HCT116 (cell line): ENCODE measurements around the genes B3GNT5 and THPO.

GRCh38 chr3:180870720-180871208, 41.7 kb upstream of the FXR1 start:
- RRBS: no CpG with 5 or more reads among the region's 5 CpGs

DNA sequence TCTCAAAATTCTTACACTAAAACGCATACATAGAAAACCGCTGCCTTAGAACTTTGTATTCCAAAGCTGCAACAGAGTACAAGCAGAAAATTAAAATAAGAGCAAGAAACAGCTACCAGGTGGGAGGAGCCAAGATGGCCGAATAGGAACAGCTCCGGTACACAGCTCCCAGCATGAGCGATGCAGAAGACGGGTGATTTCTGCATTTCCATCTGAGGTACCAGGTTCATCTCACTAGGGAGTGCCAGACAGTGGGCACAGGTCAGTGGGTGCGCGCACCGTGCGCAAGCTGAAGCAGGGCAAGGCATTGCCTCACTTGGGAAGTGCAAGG, 367.4 kb upstream of the ATP11B start:
- RRBS: no CpG with 5 or more reads among the region's 10 CpGs

DNA sequence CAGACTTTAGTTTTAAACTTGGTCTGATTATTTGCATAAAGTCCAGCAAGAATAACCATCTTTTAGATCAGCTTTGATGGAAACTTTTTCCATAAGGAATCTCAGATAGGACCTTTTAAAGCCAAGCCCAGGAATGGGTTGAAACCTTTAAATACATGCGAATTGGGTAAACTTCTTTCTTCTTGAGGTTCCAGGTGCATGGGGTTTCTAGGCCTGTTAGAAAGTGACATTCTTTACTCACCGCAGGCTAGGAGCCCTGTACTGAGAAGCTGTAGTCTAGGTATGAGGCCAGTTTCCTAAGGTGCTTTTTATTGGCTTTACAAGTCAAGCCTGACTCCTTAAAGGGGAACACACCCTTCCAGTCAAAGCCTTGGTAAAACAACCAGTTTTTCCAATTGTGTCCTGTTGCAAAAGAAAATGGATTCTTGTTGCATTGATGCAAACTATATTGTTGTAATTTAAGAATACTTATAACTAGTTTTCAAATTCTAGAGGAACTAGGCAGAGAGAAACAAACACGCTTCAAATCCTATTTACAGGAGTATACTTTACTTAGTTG, 76.1 kb upstream of the ATP11B start:
- RRBS: no CpG with 5 or more reads among the region's 3 CpGs

- RRBS: no CpG with 5 or more reads among the region's 5 CpGs
These were observed 9.6 kb downstream of the DCUN1D1 start for GRCh38 chr3:182970595-182971230.

GRCh38 chr3:183180245-183180476, 17.6 kb upstream of the LAMP3 start:
- RRBS: no CpG with 5 or more reads among the region's 10 CpGs

- RRBS: no CpG with 5 or more reads among the region's 3 CpGs
These were observed 7.9 kb upstream of the B3GNT5 start for GRCh38 chr3:183244881-183245752.

- RRBS: 3% methylated on average over 27 of the region's 95 CpGs
These were observed at the start of gene B3GNT5 for GRCh38 chr3:183252927-183254056. B3GNT5 (plus strand) TSS chr3:183253253.

DNA sequence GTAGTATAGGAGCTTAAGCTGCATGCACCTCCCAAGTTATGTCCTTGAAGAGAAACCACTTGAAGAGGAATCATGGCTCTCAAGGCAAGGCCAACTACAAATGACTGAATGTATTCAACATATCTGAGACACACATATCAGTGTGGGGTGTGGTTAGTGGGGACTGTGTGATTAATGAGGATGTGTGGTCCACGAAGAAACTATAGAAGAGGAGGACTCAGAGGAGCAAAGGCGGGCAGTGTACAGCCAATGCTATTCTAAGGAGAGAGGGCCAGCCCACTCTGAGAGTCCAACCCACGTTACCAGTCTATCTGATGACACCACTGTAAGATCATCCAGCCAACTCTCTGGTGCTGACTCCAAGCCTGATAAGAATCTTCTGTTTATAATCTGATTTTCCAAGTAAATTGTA, 47.3 kb downstream of the MCF2L2 start:
- RRBS: no CpG with 5 or more reads among the region's 3 CpGs

DNA sequence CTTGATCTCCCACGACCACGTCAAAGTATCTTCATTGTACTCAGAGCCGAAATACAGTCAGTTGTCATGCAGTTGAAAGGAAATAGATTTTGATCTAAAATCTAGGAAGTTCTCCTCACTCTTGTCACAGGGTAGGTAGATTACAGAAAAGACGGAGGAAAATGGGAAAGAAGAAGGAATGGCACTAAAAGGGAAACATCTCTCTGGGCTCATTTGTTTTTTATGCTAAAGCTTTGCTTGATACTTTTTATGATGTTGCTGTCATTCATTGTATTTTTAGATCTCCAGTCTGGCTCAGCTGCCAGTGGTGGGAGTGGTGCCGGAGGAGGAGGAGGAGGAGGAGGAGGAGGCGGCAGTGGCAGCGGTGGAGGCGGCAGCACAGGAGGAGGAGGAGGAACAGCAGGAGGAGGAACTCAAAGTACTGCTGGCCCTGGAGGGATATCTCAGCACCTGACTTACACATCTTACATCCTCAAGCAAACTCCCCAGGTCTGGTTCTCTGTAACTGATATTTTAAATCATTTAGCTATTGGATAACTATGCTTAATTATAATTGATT, 49.7 kb downstream of the MAP6D1 start:
- RRBS: no CpG with 5 or more reads among the region's 8 CpGs

DNA sequence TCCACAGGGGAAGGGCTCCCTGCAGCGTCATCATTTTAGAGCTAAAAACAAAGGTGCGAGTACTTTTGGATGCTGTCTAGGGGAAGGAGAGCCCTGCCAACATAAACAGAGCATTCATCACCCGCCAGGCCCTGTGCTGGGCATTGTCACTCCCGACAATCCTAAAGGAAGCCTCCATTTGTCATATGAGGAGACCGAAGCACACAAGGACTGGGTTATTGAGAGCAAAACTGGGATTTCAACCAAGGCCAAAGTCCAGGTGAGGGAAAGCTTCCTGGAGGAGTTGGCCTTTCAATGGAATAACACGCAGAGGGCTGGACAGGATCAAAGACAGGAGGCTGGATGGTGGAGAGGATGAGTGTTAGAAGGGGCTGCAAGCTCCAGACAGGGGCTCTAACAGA, 8.1 kb upstream of the PARL start:
- RRBS: no CpG with 5 or more reads among the region's 6 CpGs

DNA sequence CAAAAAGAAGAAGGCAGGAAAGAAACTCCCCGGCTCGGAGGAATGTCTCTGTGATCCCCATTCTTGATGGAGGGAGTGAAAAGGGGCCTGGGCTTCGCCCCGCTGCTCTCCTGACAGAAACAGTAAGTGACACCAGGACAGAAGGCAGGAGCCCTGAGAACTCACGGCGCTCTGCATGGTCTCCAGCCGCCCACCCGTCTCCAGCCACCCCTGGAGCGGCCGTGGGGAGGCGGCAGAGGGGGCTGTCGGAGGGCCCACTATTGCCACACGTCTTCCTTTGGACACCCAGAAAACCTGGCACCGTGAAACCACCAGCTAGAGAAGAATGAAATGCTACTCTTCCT, 35.8 kb upstream of the PARL start:
- RRBS: no CpG with 5 or more reads among the region's 14 CpGs

DNA sequence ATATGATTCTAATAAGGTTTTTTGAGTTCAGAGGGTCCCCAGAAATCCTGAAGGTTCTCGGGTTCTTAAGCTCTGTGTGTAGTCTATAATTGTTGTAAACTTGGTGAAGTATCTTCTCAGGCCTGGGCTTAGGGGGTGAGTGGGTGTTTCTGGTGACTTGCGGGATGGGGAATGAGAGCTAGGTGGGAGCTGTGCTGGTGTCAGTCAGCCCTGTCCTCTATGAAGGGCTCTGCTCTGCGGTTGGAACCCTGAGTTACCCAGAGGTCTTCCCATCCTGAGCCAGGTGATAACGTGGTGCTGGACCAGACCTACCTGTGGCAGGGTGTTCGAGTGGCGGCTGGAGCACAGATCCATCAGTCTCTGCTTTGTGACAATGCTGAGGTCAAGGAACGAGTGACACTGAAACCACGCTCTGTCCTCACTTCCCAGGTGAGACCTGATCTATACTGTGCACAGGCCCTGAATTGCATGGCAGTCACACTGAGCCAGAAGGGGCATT, 6.5 kb downstream of the EIF2B5 start:
- RRBS: no CpG with 5 or more reads among the region's 8 CpGs

GRCh38 chr3:184181558-184181831, 4.5 kb upstream of the ABCF3 start:
- RRBS: no CpG with 5 or more reads among the region's 5 CpGs

DNA sequence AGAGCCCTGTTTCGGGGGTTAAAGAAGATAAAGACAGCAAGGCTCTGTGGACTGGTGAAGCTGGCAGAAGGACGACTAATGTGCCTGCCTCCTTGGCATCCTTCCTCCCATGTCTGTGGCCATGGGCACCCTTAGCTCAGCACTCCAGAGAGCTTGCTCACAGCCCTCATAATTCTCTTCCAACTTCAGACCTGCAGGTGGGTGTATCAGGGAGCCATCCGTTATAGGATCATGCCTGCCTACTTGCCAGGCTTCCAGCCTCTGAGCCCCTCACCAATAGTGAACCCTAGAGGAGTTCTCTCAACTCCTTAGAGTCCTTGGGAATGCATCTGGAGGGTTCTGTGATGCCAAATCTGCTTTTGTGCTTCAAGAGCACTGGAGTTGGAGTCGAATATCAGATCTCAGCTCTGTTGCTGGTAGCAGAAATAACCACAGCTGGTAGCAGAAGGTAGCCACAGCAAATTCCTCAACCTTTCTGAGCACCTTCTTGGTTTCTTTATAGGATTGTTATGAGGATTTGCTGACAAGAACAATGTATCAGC, 9.3 kb downstream of the ABCF3 start:
- RRBS: no CpG with 5 or more reads among the region's 4 CpGs

DNA sequence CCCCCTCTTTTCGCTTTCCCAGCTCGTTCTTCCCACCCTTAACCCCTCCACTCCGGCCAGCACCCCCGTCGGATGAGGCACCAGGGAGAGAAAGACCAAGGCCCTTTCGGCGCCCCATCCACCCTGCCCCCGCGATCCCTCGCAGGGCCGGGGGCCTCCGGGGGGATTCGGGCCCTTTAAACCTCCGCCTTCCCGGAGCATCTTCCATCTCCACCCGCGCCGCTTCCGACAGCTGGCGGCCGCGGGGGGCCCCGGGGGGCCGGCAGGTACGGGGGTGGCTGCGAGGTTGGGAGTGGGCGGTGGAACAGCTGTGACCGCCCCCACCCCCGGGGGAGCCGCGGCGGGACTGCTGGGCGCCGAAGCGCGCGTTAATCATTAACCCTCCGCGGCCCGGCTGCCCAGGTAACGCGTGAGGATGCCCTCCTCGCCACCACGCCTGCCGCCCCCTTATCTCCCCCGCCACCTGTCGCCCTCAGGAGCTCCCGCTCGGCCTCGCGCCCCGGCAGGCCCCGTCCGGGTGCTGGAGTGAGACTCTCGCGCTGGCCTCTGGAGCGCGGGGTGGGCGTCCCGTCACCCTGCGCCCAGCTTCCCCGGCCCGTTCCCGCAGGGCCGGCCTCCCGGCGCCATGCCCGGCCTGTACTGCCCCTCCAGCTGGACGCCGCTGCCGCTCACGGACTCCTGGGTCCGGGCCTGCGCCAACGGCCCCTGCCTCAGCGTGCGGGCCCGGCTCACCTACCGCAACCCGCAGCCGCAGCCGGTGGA, 700 bp downstream of the VWA5B2 start:
- RRBS: 35% methylated on average over 53 of the region's 82 CpGs

DNA sequence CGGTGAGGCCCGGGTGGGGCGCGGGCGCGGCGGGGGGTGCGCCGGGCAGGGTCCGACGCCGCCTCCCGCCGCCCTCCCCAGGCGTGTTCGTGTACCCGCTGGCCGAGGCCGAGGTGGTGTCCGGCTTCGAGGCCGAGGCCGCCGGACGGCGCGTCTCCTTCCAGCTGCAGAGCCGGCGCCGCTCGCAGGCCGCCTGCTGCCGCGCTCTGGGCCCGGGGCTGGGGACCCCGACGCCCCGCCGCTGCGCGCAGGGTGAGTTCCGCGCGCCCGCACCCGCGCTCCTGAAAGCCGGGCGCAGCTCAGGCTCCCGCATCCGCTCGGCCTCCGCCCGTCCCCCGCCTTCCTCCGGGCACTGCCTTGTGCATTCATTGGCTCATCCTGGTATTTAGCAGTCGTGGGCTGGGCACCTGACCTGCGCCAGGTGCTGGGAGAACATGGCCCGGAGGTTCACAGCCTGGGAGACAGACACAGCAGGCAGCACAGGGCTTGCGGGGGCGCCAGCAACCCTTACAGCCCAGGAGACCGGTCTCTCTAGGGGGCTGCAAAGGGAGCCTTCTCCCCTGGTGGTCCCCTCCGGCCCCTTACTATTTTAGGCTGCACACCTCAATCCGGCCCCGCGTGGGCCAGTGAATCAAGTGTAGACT, 1.4 kb downstream of the VWA5B2 start:
- RRBS: 96% methylated on average over 47 of the region's 66 CpGs

DNA sequence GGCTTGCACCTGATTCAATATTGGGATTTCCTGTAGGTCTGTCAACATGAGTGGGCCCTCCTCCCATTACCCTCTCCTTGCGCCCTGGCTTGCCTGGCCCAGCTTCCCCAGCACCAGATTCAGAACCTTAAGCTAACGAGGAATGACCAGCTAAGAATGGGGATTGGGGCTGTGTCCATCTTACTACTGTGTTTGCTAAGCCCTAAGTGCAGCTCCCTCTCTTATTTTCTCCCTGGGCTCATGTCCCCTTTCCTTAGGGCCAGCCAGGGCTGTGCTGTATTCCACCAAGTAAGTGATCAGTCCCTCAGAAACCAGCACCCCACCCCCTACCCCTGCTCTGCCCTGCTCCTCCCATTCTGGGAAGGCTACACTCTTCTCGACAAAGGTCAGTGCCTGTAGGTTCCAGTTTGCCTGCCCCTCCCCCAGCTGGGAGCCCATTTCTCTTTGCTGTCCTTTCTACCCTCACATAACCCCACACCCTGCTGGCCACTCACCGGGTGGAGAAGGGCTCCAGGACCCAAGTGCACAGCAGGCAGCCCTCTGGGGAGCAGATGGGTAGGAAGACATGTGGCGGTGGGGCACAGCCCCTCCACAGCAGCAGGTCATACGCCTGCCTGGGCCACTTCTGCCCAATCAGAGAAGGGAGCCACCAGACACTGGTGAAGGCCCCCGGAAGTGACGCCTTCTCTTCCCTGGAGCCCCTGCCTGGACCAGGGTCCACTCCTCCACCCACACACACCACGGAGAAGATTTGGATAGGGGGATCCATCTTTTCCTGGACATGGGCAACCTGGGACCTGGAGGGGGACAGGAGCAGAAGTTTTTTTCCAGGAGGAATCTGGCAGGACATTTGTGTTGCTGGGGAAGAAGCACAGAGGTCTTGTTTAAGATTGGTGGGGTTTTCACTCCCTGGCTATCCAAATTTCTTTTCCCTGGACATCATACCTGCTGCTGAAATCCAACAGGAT, at the start of gene THPO:
THPO (minus strand) TSS at position 627 of the 968 bp plus-strand sequence.
- RRBS: no CpG with 5 or more reads among the region's 9 CpGs

DNA sequence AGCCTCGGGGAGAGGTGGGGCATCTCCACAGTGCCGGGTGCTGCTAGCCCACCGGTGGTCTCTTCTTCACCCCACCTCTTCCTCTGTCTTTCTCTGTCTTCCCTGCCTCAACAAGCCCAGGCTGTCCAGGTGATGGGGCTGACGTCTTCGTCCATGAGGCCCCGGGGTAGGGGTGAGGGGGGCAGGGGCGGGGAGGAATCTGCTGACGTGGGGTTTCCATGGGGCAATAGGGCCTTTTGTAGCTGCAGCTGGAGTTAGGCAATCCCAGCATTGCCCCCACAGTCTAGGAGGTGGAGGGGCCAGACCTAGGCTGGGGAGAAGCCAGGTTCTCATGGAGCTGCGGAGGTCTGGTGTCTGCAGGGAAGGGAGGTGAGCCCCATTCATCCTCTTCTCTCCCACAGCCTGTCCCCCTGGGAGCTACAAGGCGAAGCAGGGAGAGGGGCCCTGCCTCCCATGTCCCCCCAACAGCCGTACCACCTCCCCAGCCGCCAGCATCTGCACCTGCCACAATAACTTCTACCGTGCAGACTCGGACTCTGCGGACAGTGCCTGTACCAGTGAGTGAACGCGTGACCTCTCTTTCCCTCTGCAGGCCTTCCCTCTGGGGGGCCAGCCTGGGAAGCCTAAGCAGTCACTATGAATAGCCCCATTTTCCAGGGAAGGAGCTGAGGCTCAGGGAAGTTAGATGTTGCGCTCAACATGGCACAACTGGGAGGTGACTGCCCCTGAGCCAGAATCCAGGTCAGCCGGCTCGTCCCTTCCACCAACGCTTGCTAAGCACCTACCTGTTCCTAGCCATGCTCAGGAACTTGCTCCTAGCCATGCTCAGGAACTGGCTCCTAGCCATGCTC, 14.1 kb downstream of the EPHB3 start:
- RRBS: 100% methylated on average over 3 of the region's 21 CpGs

DNA sequence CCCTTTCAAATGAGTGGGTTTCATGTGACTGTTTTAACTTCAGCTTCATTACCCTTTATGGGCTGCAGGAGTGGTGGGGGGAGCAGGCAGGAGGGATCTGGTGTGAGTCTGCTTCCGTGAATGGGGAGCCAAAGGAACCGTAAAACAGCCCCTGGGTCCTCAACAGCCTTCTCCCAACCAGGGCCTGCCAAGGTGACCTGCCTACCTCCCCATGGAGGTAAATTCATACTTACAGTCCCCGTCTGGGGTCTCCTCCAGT, 31.2 kb downstream of the MAGEF1 start:
- RRBS: no CpG with 5 or more reads among the region's 3 CpGs